ENCODE measurements around the gene LIPM.

DNA sequence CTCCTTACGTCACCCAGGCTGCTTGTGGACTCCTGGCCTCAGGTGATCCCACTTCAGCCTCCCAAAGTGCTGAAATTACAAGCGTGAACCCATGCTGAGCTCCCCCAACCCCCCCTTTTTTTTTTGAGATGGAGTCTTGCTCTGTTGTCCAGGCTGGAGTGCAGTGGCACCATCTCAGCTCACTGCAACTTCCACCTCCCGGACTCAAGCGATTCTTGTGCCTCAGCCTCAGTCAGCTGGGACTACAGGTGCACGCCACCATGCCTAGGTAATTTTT lies 25.4 kb downstream of the FAM25A start:
- PRO-cap, result no peak
- RAMPAGE, long total RNA, result no peak

DNA sequence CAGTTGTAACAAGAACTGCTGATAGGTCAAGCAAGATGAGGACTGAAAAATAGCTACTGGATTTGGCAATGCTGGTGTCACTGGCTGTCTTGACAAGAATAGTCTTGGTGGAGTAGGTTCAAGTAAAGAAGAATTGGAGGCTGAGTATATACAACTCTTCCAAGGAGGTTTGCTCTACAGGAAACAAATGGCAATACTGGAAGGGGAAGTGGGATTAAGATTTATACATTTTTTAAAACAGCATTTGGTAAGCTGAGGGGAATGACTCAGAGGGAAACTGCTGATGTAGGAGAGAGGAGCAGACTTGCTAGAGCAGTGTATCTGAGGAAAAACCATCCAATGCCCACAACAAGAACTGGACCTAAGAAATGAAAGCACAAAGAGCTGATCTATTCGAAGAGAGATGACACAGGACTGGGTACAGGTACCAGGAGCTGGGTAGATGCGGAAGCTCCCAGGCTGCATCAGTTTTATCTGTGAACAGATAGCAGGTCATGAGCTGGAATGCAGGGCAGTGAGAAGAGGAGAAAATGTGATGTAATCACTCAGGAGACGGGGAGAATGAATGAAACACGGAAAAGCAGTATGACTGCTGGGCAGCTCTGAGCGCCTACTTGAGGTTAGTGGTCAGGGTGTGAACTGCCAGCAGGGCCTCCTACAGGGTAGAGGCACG lies 34.5 kb downstream of the FAM25A start:
- PRO-cap, result unidirectional peak, plus-strand start at position 492 of the sequence
- RAMPAGE, long total RNA, result no peak

- PRO-cap, result no peak
- RAMPAGE, long total RNA, result no peak
These were observed 12.6 kb downstream of the GLUD1 start for GRCh38 chr10:87081903-87082655.

GRCh38 chr10:87093354-87093811 lies 1.3 kb downstream of the GLUD1 start:
- PRO-cap, result no peak
- RAMPAGE, long total RNA, result no peak

GRCh38 chr10:87116090-87117026 lies 21.4 kb downstream of the SHLD2 start:
- PRO-cap, result no peak
- RAMPAGE, long total RNA, result no peak

- PRO-cap, result no peak
- RAMPAGE, long total RNA, result no peak
These were observed 15.9 kb upstream of the NUTM2D start for GRCh38 chr10:87341610-87342054.

- PRO-cap, result unidirectional peak, plus-strand start at chr10:87532532
- RAMPAGE, long total RNA, result no peak
These were observed 27.6 kb downstream of the MINPP1 start for GRCh38 chr10:87532373-87532681.

DNA sequence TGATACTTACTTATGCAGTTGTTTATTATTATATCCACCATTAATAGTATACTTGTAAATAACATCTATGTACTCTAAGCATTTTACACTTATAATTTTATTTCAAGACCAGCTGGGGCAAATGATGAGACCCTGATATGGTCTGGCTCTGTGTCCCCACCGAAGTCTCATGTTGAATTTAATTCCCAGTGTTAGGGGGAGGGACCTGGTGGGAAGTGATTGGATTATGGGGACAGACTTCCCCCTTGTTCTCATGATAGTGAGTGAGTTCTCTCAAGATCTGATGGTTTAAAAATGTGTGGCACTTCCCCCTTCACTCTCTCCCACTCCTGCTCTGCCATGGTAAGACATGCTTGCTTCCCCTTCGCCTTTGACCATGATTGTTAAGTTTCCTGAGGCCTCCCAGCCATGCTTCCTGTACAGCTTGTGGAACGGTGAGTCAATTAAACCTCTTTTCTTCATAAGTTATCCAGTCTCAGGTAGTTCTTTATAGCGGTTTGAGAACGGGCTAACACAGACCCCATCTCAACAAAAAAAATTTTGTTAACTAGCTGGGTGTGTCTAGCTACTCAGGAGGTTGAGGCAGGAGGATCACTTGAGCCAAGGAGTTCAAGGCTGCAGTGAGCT lies 57.9 kb downstream of the ATAD1 start:
- PRO-cap, result no peak
- RAMPAGE, long total RNA, result no peak

- PRO-cap, result no peak
- RAMPAGE, long total RNA, result no peak
These were observed 2.6 kb downstream of the ATAD1 start for GRCh38 chr10:87815369-87815785.

- PRO-cap, result unidirectional peak, plus-strand start at chr10:87861786
- RAMPAGE, long total RNA, result no peak
These were observed 1.9 kb downstream of the KLLN start for GRCh38 chr10:87861317-87861927.

DNA sequence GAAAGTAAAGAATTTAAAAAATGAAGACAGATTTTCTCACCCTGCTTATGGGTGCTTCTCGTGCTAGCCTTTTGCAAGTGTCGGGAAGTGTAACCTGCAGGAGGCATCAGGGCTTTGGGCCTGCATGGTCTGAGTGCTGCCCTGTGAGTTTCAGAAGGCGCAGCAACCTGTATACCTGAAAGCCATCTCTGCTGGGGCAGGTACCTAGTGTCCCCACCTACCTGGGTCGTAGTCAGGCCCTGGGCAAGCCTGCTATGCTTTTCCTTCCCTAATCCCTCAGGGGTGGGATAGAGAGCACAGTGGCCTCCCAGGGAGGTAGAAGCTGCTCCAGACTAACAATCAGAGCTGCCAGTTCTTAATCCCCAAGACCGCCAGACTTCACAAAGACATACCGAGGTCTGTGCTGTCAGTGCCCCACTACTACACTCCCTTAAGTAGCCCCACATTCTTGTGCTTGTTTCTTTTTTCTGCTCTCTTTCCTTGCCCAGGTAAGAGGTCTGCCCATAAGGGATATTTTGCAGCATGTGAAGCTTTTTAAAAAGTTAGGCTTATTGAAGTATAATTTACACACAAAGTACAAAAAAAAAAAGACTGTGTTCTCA lies 52.0 kb downstream of the PTEN start:
- PRO-cap, result no peak
- RAMPAGE, long total RNA, result no peak

DNA sequence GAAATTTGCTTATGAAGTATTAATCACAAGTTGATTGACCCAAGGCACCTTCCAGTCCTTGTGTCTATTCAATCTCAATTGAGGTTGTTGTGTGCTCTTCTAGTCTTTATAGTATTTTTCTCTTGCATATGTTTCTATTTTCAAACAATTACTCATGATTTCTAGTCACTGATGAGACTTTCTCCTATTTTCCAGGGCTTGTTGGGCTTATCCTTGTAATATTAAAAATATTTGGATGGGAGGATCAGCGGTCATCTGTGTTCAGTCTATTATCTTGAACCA lies 154.3 kb downstream of the PTEN start:
- PRO-cap, result no peak
- RAMPAGE, long total RNA, result no peak

DNA sequence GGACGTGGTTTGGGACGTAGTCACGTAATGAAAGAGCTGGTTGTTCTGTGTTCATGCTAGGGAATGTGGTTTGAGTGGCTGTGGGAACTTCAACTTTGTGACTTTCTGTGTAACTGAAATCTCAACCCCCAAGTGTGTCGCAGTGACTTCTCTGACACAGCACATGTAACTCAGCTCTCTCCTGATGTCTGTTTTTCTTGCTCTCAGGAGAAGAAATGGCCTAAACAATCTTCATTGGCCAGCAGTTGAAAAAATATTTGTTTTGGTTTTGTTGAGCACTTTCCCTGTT lies 199.0 kb downstream of the PTEN start:
- PRO-cap, result no peak
- RAMPAGE, long total RNA, result no peak

GRCh38 chr10:88152774-88153412 lies 289.5 kb downstream of the PTEN start:
- PRO-cap, result no peak
- RAMPAGE, long total RNA, result no peak

DNA sequence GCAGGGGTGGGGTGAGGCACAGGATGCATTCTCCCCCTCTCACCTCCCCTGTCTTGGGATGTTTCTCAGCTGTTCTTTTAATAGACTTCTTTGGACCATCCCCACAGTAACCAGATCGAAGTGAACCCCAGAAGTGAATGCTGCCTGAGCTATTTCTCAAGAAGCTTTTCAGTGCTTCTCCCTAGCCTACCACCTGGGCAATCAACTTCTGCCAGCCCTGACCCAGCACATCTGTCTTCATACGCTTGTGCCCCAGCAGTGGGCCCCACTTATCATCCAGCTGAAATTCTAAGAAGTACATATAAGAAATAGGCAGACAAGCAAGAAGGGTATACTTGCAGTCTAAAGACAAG lies 83.6 kb downstream of the RNLS start:
- PRO-cap, result no peak
- RAMPAGE, long total RNA, result no peak

DNA sequence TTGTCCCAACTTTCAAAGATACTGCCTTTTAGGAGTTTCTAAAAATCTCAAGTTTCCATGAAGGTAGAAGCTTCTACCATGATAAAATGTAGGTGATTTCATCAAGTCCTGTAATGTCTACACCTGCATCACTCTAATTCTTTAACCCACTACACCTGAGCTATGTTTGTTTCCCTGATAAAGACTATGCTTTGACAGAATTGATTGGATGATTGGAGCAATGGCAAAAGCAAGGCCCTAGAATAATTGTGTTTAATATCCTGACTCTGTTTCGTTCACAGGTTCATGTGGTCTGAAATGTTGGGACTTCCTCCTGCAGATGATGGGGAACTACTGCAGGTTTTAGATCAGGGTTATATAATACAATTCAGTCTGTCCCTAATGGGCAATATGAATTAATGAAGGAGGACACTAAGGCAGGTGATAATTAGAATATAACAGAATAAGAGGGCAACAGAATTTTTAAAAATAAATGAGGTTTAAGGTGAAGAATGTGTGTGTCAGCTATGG lies 62.0 kb downstream of the RNLS start:
- PRO-cap, result no peak
- RAMPAGE, long total RNA, result no peak

DNA sequence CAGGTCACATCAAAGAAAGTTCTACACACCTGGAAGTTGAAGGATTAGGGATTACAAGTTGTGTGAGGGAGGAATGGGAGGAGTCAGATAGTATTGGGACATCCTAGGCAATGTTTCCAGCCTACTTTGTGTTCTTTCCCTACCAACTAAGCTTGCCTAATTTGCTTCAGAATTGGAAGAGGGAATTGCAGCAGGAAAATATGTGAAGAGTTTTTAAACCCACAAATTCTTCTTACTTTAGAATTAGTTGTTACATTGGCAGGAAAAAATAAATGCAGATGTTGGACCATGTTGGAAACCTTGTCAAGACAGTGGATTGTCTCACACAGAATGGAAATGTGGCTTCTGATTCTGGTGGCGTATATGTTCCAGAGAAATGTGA lies at the start of gene LIPM:
LIPM (plus strand) TSS at position 122 of the 382 bp plus-strand sequence.
- PRO-cap, result no peak
- RAMPAGE, long total RNA, result no peak

DNA sequence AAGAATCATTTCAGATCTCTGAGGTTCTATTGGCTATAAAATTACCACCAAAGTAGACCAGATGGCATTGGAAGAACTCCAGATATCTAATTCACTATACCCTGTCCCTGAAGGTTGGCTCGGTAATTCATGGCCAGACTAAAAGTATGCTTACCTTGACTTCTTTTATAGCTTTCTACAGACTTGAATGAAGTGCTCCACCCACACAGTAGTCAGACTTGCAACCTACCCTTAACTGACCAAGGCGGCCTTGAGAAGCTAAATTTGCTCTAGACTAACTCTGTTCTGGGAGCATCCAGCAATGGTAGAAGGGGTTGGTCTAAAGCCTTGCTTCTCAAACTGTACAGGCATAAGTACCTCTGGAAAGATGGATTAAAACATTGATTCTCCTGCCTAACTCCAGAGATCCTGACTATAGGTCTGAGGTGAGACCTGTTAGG lies 23.9 kb downstream of the STAMBPL1 start:
- PRO-cap, result no peak
- RAMPAGE, long total RNA, result no peak

- PRO-cap, result no peak
- RAMPAGE, long total RNA, result no peak
These were observed 1.7 kb upstream of the FAS start for GRCh38 chr10:88988847-88989314.

DNA sequence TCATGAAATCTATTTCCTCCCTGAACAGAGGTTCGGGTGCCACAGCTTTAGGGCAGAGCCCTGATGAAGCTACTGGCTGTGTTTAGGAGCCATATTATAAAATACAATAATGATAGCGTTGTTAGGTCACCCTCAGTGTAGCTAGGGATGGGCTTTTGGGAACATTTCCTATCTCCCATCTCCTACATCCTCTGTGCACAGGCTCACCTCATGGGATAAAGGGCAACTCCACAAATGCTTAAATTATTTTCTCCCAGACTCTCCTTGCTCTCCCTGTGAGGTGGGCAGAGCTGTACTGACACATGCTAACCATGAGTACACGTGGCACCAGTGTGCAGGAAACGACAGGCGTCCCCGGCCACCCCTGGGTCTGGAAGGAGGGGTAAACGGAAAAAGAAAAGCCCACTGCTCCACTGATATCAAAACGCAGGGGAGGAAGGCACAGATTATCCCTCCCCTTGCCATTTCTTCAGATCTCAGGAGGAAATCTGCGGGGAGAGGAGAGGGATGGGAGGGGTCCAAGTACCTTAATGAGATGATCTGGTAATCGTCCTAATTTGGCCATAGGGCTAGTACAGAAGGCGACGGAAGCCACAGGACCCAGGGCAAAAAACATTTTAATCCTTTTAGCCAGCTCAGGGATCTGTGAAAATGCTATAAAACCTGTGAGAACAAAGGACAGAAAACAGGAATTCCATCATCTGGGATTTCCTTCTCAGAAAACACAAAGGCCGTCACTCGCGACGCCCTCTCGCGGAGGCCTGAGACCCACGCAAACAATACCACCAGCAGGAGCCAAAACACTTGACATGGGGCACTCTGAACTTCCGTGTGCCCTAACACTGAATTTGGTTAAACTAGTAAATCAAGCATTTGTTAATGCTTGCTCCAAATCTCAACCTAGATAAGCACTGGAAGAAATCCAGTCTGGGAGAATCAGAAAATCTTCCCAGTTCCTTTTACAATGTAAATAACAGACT lies 17.7 kb upstream of the CH25H start:
- PRO-cap, result no peak
- RAMPAGE, long total RNA, result no peak

Data from urinary bladder (tissue), 3 donors.